Bronchial lymph node (tissue), 1 donor: ENCODE measurements around a stretch of chr9.

DNA sequence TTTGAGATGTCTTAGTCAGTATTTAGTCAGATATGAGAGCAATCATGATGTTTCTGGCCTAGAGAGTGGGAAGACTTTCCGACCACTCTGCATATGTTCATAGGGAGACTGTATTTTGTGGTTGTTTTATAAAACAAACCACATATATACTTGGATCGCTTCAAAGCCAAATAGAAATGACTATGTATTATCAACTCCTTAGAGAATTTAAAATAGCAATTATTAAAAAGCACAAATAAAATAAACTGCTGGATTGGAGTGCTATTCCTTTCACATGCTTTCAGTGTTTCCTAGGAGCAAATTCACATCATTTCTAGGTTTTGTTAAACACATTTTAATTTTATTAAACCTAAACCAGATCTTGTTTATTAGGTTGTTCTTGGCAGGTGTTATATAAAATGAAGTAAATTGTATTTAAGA, 15.6 kb downstream of the ZFAND5 start:
- PRO-cap = no peak

DNA sequence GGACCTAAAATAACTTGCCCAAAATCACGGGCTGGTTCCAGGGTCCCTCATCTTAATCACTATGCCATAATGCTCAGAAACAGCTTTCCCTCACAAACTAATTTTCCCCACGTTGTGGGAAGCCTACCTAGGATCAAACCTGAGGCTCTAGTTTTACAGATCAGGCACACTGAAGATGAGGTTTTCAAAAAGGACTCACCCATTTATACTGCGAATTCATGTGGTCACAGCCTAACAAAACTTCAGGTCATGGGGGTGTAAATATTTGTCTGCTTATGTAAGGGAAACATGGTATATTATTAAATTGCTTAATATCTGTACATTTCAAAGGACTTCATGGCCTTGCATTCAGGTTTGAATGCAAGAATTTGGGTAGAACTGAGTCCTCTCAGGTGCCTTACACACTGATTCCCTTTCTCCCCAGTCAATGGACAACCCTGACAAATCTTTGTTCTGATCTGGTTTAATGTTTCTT, 12.1 kb downstream of the ZFAND5 start:
- PRO-cap = no peak

- PRO-cap = no peak
These were observed 43.1 kb downstream of the TMC1 start for GRCh38 chr9:72564490-72564939.

DNA sequence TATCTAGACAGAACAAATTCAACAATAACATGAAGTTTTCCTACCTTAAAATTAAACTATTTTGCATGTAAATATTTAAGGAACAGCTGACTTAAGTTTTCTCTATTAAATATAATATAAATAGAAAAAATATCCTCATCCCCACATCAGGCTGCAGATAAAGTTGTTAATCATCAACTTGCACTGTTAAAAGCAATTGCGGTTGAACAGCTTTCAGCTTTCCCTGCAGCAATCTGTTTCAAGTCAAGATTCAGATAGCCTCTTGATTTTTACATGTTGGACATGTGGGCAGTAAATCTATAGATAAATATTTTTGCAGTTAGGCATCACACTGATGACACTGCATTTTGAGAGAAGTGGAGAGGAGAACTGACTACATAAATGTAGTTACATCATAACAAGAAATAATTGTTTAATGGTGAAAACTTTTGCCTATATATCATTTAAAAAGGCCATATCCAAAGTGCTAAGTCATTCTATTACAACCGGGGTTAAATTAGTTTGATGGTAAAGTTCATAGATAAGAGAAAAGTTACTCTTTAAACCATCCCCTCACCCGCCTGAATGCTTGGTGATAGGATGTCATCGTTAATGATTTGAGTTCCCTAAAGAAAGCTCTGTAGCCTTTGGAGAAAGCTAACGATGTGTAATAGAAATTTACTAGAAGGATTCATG, 30.7 kb upstream of the ALDH1A1 start:
- PRO-cap = no peak

GRCh38 chr9:72997182-72998261, 44.7 kb upstream of the ALDH1A1 start:
- PRO-cap = no peak

DNA sequence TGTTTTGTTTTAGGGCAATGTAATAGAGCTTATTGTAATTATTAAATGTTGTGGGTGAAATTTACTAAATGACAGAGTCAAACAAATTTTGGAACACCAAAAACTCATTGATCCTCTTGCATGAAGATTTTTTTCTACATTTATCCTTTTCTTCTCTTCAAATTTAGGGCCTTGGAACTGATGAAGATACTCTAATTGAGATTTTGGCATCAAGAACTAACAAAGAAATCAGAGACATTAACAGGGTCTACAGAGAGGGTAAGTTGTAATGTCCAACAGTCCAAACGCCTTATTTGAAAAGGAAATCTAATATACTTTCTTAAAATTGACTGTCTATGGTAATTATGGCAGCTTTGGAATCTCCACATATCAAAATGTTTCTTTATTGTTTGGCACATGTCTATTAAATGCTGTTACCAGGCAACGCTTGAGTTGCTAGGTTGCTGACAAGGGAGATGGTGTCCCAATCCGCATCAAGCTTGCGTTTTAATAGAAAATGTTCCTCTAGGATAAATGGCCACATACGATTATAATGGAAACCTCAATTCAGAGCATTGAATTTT, 9.1 kb downstream of the ANXA1 start:
- PRO-cap = no peak

DNA sequence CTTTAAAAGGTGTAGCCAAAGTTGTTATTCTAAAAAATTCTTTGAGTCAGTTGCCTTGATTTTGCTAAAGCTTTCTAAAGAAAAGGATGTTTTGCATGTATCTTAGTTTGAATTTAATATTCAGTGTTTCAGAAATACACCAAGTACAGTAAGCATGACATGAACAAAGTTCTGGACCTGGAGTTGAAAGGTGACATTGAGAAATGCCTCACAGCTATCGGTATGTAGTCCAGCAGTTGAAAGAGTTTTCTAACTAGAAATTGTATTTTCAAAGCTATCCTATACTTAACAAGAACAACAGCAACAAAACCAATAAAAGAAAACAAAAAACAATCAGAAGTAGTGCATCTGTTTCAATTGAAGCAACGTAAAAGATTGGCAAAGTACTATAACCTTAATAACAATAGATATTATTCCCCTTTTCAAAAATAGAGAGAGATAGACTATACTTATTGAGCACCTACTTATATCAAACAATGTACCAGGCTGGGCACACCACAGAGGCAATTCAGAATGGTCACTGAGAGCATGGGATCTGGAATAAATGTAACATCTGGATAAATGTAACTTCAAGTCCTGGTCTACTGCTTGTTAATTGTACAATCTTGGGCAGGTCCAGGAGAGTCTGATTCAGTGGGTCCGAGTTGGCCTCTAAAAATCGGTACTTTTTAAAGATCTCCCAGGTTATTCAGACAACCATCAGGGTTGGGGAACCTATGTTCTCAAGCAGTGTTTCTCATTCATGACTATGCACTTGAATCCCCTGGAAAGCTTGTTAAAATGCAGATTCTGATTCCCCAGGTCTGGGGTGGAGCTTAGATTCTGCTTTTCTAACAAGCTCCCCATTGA, 14.5 kb downstream of the ANXA1 start:
- PRO-cap = no peak

DNA sequence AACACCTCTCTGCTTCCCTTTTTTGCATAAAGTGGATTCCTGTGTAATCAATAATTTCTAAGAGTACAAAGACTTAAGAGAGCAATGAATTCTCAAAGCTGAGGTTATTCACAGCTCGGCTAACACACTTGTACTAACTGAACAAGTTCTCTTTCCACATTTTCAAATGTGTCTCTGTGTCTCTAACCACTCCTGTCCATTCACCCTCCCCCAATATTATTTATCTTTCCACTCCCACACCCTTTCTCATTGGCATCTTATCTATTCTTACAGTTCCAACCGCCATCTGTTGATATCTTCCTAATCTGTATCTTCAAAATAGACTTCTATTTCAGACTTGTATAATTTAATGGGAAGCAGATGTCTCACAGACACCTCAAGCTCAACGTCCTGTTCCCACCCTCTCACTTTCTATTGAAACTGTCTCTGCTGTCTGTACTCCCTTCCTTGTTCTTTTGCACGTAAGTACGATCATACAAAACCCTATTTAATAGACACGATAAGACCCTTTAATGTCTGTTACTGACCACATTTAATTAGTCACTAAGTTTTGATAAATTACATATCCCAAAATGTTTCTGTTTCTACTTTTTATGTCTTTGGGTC, 206.0 kb downstream of the ANXA1 start:
- PRO-cap = no peak

DNA sequence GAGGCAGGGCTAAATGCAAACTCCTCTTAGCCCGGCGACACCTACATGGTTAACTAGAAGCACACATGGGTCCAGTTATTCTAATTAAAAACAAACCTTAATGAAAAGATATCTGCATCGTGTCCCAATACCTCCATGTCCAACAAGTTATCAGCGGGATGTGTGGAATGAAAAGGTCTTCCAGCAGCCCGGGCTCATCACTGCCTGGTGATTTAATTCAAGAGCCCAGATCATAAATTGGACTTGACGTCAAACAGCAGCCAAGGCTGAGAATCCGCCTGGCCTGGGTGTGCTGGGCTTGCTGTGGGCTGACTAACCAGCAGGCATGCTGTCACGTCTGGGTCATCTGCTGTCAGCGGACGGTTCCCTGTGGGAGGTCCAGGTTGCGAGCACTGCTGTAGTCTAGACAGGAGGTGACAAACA, 289.6 kb downstream of the OSTF1 start:
- PRO-cap = no peak

- PRO-cap = no peak
These were observed 178.3 kb downstream of the RFK start for GRCh38 chr9:76215967-76216381.

DNA sequence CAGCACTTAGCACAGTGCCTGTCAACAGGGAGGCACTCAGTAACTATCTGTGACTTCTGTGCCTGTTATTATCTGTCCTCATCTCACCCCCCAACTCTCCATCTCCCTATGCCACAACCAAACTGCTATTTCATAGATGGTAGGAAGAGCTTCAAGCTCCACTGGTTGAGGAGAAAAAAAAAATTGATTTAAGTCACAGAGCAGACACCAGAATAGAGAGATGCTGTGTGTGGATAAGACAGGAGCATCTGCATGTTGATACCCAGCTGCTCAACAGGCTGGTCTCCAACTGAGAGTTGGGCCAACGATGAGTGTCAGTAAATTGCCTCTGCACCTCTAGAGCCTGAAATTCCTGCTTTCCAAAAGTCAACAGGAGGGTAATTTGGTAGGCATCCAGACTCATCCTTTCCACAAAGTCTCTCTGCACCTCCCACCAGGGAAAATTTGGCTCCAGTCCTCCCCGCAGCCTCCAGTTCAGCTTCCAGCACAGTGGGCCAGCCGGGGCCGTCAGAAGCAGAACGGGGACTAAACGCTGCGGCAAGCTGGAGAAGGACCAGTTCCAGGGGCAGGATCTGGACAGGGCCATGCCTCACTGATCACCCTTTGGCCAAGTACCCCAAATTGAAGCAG, 137.0 kb downstream of the RFK start:
- PRO-cap = no peak

- PRO-cap = no peak
These were observed 96.8 kb downstream of the RFK start for GRCh38 chr9:76297291-76298056.

- PRO-cap = unidirectional peak, minus-strand start at chr9:76473058
These were observed 13.9 kb downstream of the GCNT1 start for GRCh38 chr9:76472810-76473450.

DNA sequence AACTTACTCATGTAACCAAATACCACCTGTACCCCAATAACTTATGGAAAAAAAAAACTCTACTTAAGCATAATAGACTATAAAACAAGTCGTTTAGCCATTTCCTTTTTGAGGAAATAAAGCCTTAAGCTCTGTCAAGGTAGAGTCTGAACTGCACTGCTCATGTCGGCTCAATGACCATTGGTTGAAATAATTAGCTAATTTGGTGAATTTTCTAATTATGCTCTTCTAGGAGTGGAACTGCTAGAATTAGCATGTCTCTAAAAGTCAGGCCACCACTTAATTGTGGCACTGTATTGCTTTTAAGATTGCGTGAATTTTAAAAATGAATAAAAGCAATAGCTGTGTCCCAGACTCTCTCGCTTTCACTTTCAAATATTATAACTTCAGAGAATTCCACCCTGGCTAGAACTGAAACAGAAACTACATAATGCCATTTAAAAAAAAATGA, 192.2 kb downstream of the GCNT1 start:
- PRO-cap = unidirectional peak, minus-strand start at position 373 of the sequence

DNA sequence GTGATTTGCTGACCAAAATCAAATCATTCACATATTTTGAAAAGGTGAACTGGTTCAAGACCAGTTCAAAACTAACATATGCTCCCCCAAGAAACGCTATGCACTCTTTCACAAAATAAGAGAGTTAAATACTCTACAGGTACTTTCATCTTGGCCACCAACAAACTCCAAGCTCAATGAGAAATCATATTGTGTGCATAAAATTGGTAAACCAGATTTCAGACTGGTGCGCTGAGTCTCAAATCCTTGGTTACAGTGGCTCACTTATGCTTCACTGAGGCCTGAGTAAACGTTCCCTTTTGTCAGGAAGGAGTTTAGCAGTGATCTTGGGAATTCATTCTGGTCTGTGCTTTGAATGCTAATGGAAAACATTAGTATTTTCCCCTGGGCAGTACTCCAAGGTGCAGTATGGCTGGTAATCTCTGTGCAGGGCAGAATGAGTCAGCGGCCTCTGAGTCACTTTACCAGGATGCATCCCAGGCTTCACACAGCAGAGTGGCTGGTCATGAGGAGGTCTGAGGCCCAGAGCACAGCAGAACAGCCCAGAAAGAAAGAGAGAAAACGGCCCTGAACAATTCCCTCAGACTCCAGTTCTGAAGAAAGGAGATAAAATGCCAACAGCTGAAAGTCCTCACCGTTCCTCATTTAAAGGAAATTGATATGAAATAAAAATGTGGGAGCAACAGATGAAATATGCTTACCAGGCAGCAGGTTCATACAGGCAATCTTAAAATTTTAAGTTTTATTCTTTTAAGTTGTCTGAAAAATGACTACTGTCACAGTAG, 87.7 kb downstream of the PRUNE2 start:
- PRO-cap = no peak

DNA sequence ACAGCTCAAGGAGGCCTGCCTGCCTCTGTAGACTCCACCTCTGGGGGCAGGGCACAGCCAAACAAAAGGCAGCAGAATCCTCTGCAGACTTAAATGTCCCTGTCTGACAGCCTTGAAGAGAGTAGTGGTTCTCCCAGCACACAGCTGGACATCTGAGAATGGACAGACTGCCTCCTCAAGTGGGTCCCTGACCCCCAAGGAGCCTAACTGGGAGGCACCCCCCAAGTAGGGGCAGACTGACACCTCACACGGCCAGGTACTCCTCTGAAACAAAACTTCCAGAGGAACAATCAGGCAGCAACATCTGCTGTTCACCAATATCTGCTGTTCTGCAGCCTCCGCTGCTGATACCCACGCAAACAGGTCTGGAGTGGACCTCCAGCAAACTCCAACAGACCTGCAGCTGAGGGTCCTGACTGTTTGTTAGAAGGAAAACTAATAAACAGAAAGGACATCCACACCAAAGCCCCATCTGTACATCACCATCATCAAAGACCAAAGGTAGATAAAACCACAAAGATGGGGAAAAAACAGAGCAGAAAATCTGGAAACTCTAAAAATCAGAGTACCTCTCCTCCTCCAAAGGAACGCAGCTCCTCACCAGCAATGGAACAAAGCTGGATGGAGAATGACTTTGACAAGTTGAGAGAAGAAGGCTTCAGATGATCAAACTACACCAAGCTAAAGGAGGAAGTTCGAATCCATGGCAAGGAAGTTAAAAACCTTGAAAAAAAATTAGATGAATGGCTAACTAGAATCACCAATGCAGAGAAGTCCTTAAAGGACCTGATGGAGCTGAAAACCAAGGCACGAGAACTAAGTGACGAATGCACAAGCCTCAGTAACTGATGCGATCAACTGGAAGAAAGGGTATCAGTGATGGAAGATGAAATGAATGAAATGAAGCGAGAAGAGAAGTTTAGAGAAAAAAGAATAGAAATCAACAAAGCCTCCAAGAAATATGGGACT, 231.8 kb downstream of the VPS13A start:
- PRO-cap = no peak

- PRO-cap = no peak
These were observed 165.3 kb downstream of the GNA14 start for GRCh38 chr9:77482587-77483458.

DNA sequence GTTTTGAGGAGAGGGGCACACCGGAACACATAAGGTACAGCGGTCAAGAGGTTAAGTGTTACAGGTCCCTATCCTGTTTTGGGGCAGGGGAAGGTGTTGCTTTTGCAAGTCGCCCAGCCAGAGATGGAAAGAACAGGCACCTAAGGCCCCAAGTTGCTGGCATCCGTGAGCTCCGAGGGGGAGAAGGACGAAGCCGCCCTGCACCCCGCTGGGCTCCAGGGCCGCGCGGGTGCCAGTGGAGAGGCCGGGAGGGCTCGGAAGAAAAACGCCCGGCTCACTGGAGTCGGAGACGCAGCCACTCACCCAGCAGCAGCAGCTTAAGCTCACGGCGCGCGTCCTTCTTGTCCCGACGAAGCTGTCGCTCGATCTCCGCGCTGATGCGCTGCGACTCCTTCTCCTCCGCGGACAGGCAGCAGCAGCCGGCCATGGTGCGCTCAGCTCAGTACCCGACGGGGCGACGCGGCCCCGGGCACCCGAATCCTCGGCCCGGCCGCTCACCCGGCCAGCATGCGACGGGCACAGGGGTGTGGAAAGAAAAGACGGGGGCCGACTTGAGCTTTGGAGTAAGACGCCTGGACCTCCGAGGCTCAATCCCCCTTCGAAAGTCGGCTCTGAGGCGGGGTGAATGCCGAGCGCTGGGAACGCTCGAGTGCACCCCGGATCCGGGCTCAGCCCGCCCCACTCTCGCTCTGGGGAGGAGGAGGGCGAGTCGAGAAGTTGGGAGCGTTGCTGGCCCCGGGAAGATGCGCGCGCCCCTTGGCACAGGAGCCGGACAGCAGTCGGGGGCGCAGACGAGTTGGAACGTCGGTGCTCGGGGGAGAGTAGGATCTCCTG, 538 bp downstream of the GNA14 start:
- PRO-cap = unidirectional peak, minus-strand start at position 691 of the sequence

DNA sequence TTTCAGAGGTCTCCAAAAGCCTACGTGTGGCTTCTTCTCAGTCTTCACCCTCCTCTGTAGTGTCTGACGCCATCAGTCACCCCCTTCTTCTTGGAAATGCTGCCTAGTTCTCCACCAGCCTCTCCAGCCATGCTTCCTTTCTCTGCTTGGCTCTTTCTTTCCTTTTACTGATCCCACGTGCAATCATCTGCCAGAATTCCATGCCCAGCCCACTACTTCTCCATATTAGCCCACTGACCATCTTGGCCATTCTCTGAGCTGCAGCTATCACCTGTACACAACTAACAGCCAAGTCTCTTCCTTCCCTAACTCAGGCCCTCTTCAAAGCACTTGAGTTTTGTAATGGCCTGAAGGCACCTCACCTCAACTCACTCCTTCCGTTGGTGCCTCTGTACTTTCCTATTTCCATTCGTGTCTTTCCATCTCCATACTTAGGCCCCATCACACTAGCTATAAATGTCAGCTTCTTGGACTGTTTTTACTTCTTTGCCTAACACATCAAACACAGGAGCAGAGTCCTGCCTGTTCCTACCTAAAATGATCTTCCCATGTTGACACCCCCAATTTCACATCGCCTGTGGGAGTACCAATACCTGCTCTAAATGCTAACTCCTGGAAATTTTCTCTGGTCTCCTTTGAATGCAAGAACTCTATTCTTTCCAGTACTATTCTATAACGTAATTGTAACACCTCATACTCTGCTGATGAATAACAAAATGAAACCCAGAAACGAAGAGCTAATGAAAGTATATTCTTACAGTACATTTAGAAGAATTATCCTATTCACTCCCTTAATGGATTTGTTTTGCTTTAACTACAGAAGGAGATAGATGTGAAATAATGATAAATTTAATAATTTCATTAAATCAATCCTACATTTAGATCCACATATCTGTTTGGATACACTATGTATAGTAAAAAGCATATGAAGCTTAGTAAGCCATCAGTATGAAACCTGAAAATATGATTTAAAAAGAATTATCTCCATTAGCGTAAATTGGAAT, 172.8 kb downstream of the GNAQ start:
- PRO-cap = no peak

GRCh38 chr9:77969864-77970580, 61.6 kb downstream of the GNAQ start:
- PRO-cap = no peak